A375 (cell line): ENCODE measurements around a stretch of chr15.

DNA sequence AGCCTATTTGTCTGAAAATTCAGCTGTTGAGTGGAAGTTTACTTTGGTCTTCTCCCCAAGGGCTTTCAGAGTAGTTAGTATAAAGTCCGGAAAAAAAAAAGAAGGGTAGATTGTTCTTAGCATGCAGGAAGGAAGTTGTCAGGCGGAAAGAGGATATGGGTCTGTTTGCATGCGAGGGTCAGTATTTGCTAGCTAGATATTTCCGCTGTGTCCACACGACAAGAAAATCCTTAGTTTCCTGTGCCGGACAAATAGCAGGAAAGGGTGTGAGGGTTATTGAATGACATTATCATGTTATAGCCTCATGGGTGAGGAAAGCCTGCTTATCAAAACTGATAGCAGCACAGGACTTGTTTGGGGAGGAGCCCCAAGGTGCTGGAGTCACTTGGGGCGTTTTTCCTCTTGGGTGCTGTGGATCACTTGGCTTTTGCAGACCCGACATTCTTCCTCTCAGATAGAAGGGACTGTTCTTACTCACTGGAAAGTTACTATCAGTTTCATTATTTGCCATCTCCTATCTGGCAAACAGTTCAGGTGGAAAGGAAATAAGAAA is 127.1 kb upstream of the DPH6 start:
- RAMPAGE, long total RNA = no peak

DNA sequence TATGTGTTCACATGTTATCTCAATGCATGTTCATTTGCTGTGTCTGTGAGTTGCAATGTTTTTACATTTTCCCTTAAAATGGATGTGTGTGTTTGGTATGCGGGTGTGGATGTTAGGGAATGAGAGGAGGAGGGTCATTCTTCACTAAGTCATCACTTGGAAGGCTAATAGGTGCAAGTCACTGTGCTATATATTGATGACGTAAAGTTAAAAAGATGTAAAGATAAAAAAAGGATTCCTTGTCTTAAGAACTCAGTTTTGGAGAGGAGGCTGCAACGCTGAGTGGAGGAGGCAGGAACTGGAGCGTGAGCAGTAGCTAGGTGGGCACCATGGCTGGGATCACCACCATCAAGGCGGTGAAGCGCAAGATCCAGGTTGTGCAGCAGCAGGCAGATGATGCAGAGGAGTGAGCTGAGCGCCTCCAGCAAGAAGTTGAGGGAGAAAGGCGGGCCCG is 33.7 kb downstream of the CDIN1 start:
- RAMPAGE, long total RNA = no peak

GRCh38 chr15:36887757-36887992 is 212.7 kb downstream of the MEIS2 start:
- RAMPAGE, long total RNA = no peak

GRCh38 chr15:36887993-36889118 is 212.0 kb downstream of the MEIS2 start:
- RAMPAGE, long total RNA = no peak

DNA sequence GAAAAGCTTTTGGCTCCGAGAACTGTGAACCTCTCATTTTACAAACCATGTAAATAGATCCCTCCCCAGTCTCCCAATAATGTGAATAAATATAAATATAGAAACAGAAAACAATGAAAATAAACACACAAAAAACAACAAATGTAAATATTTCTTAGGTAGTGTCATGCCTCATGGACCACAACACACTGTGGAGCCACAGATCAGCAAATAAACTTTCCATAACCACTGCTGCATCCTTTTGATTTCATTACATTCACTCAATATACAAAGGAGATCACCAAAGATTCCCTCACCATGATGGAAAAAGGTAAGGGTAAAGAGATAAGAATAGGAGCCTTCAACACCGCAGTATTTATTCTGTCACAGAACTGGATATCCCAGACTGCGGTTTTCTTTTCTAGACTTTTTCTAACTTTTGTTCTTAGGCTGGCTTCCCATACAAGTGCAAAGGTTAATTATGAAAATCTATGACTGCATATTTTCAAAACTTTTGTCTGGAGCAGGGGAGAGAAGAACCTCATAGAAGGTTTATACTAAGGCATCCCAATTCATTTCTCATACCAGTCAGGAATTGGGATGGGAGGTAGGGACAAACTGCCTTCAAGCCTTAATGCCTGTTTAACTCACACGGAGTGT is 8.4 kb downstream of the MEIS2 start:
- RAMPAGE, long total RNA = no peak

- RAMPAGE, long total RNA = no peak
Observed at GRCh38 chr15:37093462-37094000, 6.8 kb downstream of the MEIS2 start.

DNA sequence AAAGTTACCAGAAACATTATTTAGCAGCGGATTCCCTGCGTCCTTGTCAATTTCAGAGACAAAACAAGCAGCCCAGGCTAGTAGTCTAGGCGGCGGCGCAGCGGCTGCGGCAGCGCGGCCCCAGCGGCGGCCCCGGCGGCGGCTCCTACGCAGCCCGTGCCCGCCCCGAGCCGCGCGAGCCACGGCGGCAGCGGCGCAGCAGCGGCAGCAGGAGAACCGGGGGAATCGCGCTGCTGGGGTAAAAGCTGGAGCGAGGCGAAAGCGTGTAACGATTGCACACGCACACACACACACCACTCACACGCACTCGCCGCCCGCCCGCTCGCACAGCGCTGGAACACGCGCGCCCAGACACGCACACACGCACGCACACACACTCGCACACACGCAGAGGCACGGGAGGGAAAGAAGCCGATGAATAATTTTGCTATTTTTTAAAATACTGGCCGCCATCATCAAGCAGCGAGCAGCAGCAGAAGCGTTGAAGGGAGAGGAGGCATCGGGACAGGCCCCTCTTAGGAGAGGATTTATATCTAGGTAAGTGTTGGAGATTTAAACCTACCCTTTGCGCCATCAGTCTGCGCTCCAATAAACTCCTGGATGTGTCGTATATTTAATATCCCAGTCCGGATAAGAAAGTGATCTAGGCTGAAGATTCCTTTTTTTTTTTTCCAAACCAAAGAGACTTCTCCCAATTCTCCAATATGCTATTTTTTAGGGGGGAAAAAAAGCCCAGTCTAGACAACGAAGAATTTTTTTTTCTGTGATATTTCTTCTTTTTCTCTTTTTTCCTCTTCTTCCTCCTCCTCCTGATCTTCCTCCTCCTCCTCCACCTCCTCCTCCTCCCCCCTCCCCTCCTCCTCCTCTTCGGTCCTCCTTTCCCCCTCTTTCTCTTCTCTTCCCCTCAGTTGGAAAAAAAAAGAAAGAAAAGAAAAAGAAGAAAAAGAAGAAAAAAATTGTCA is 1.2 kb downstream of the MEIS2 start:
- RAMPAGE, long total RNA = no peak

GRCh38 chr15:37901962-37902452 is 32.4 kb upstream of the TMCO5A start:
- RAMPAGE, long total RNA = no peak

DNA sequence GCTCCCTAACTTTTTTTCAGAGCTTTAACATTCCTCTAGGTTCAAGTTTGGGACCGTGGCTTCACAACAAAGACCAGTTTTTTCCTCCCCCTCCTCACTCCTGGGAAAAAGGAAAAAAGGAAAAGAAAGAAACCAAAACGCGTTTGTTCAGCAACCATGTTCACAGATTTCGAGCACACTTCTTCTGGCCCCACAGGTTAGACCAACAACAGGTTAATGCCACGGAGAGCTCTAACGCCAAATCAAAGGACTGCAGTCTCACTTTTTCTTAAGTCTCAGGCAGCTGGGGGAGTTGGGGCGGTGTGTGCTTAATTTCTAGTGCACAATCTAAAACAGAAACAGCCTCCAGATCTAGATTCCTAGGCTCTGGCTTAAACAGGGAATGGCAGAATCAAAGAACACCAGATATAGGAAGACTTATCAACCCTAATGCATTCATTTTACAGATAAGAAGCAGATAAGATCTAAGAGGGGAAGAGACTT is 139.1 kb downstream of the TMCO5A start:
- RAMPAGE, long total RNA = no peak

- RAMPAGE, long total RNA = no peak
Observed at GRCh38 chr15:38254045-38254989, 1.7 kb downstream of the SPRED1 start.

- RAMPAGE, long total RNA = no peak
Observed at GRCh38 chr15:38327114-38327841, 74.6 kb downstream of the SPRED1 start.

- RAMPAGE, long total RNA = no peak
Observed at GRCh38 chr15:38557704-38558377, 6.8 kb downstream of the RASGRP1 start.

- RAMPAGE, long total RNA = no peak
Observed at GRCh38 chr15:39248009-39248567, 332.8 kb upstream of the THBS1 start.

DNA sequence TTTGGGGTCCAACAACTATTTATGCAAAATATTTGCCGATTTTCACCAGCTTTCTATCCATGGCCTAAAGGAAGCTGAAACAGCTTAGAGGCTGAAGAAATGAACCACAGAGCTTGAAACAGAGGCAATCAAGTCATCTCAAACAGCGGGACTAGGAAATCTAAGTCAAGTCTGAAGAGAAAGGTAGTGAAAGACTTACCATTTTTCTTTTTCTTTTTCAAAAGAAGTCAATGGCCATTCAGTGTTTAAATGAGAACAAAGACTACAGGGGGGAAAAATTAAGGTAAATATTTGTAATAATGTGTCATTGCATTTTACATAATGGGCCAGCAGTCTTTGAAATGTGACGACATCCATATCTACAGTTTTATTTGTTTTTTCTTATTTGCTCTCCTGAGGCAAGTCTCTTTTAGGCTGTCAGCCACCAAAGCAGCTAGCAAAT is 307.2 kb upstream of the THBS1 start:
- RAMPAGE, long total RNA = no peak

- RAMPAGE, long total RNA = no peak
Observed at GRCh38 chr15:39360337-39360833, 220.5 kb upstream of the THBS1 start.

DNA sequence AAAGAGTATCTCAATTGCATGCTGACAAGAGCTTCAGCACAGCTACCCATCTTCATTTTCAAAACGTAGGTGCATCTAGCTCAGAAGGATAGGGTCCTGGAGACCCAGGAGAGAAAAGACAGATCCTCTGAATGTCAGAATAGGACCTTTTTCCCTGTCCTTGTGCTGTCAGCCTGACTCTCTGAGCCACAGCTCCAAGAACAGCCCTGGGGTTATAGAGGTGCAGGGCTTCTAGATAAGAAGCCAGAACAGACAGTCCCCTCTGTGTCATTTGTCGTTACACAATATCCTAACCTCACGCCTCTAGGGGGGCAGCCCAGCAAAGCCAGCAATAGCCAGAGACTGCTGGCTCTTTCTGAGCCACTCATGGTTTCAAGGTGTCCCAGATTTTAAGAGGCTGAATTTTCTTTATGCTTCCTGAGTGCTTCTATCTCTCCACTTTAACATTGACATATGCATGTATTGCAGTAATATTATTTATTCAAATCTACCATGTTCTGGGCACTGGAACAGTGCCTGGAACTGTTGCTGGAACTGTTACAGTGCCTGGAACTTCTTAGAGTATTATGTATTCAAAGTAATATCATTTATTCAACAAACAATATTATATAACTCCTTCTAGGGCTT is 153.1 kb upstream of the THBS1 start:
- RAMPAGE, long total RNA = no peak

DNA sequence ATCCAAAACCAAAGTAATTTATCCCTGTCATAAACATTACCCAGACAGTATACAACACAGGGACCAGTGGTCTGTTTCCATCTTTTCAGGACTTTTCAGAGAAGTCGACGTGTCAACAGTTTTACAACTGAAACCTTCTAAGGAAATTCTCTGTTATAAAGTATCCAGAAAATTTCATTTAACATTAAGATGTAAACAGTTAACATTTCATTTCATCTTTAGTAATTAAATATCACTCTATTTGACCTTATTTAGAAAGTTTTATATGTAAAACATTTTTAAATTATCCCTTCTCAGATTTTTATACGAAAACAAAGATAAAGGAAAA is 11.1 kb downstream of the THBS1 start:
- RAMPAGE, long total RNA = no peak

DNA sequence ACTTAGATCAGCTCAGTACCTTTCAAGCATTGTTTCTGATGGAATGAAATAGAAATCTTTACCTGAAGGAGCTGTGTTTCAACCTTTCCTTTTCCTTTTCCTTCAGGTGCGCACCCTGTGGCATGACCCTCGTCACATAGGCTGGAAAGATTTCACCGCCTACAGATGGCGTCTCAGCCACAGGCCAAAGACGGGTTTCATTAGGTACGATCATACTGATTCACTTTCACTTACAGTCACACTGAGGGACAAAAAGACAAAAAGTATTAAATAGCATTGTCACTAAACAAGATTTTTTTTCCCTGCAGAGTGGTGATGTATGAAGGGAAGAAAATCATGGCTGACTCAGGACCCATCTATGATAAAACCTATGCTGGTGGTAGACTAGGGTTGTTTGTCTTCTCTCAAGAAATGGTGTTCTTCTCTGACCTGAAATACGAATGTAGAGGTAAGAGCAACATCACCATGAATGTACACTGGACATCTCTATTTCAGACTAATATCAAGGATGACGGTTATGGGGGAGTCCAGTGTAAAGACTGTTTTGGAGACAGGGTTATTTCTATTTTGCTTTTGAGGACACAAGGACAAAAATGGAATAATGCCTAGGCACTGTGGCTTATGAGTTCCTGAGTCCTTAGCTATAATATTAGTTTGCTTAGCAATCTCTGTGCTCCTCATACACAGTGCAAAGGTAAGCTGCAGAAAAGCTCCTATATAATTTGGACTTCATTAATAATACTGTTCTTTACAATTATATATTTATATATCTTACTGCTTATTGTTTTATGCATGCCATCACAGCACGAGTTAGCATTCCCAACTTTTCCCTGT is 13.3 kb downstream of the THBS1 start:
- RAMPAGE, long total RNA = no peak

DNA sequence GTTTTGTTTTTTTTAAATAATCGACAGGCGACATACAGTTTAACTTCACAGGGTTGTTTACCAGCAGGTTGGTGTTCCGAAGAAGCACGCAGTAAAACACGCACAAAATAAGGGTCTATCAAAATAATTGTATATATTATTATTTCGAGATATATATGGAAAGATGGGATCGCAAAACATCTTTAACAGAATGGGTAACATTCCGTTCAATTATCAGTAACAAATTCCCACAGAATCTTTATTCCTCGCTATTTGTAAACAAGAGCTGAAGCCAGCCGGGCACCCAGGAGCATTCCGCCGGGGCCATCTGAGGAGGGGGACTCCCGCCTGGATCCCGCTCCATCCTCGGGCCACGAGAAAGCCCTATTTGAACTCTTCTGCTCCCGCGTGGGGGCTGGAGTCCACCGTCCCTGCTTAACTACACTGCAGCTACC is 768 bp downstream of the GPR176 start:
- RAMPAGE, long total RNA = no peak

- RAMPAGE, long total RNA = no peak
Observed at GRCh38 chr15:40075290-40076138, 33.2 kb downstream of the BMF start.